Helper T cell (primary cell): ENCODE measurements around a stretch of chr5.

DNA sequence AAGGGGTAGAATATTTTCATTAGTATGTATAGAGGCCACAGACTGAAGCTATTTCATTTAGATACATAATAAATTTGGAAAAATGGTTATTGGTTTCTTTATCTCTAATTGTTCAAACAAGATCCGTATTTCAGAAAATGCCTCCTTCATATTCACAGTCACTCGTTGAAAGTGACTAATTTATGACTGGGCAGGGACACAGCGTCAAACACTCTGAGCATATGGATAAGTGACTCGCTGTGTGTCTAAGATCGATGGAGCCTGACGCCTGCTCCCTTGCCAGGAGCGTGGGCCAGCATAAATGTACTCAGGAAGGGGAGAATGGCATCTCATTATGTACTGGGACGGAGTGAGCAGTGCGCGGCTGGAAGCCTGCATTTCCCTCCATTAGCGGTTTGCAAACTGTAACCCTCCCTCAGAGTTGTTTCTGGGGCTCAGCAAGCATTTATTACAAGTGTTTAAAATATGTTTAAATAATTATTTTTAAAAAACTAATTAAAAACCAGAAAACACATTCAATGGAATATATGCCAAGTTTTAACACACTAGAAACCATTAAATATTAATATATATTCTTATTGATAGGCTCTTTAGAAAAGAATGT lies 79.8 kb upstream of the CAST start:
- PRO-cap, 2 experiments: no peak in any of the 2 experiments

- PRO-cap, 2 experiments: no peak in any of the 2 experiments
Measured at GRCh38 chr5:96660330-96660863, 1.8 kb upstream of the CAST start.

DNA sequence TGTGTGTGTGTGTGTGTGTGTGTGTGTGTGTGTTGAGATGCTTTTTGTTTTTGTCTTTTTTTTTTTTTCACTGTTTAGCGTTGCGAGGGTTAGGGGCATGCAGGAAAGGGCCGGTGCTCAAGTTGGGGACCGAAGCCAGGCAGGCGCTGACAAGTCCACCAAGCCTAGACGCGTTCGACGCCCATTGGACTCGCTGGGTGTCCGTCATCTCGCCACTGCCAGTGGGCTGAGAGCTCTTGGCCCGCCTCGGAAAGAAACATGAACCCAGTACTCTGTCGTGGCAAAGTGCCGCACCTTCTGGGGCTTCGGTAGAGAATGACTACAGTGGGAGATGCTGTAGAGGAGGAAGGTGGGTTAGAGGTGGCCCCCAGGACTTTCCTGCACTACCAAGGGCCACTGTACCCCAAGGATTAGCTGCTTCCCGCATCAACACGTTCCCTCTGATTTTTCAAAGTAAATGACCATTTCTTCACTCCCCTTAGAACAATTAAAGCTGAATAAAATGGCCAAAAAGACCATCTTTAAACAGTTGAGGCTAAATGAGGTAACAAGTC lies 561 bp upstream of the ERAP1 start:
- PRO-cap, 2 experiments: peak in 2 of 2 experiments; most common plus-strand start position 73 of the sequence (in 2); most common minus-strand start position 124 of the sequence (in 1)

DNA sequence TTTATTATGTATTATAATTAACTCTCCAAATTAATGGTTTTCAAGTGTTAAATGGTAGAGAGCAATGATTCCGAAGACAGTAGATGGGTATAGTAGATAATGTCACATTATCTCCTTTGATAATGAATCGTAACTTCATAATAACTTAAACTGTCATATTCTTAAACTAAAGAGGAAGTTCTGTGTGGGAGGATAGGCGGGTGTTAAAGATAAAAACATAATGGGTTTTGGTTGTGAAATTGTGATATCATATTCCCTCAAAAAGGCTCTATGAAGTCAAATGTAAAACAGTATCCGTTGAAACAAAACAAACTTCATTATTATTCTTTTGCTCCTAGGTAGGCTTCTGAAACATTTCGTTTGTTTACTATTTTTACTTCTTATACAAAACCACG lies 3.1 kb upstream of the LNPEP start:
- PRO-cap, 2 experiments: peak in 1 of 2 experiments; most common plus-strand start position 247 of the sequence (in 1); most common minus-strand start position 124 of the sequence (in 1)

GRCh38 chr5:96960879-96961517 lies 25.1 kb downstream of the LNPEP start:
- PRO-cap, 2 experiments: peak in 1 of 2 experiments; most common minus-strand start chr5:96961303 (in 1)

DNA sequence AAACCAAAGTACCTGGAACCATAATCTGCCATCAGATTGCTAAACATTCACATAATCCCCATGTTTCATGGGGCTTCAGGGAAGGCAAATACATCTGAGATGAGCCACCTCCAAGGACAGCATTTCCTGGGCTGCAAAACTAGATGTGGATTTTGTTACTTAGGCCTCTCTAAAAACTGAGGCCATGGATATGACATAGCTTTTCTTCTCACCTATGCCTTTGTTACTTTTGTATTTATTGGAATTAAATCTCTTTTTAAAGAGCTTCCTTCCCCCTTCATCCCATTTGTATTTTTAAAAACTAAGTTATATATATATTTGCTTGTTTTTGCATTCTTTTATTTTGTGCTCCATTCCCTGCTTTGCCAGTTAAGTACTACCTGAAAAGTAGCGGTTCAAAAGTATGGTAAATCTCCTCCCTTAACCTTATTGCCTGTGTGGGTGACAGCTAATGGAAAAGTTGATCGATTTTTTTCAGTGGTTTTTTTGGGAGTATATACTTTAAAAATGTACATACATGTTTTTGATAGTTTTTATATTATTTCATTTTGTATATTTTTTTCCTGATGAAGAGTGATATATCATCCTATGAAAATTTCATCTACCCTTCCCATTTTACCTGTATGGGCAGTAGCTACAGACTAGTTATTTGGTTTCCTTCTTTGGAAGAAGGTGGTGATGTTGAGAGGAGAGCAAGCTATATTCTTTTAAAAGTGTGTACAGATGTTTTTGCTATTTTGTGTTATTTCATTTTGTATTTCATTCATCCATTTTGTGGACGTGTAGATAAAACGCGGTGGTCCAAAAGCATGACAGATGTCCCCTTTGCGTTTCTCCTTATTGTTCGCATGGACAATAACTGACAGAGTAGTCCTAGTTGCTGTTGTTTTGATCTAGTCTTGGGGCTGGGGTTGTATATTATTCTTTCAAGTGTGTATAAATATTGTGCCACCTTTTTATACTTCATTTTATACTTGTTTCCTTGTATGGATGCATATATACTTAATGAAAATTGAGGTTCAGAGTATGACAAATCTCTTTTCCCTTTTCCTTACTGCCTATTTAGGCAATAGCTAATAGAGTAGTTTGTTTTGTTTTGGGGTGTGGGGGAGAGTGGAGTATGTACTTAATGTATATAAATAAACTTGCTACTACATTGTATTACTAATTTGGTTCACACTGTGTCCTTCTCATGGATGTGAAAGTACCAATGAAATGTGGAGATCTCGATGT lies 96.5 kb downstream of the LNPEP start:
- PRO-cap, 2 experiments: no peak in any of the 2 experiments

GRCh38 chr5:98298273-98298558 lies 475.2 kb upstream of the RGMB start:
- PRO-cap, 2 experiments: no peak in any of the 2 experiments

DNA sequence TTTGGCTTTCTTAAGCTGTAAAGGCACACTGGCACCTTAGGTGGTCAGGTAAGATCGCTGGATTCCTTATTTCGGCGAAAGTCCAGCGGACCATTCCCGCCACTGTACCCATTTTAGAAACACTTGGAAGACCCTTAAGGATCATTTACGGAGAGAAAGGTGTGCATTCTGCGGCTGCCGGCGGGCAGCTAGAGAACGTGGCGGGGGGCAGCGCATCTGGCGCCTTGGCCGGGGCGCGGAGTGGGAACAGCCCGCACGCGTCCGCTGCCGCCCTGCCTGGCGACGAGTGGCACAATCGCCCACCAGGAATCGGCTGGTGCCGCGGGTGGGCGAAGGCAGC lies 4.8 kb upstream of the RGMB start:
- PRO-cap, 2 experiments: no peak in any of the 2 experiments

DNA sequence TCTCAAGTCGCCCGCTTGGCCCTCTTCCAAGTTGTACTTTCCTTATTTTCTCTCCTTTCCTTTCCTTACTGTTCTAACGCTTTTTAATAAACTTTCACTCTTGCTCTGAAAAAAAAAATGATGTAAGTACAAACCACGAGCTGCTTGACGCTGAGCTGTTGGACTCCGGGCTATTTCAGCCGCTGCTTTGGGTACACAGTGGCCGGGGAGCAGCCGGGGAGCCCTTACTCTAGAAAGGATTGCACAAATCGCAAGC lies 2.8 kb upstream of the RGMB start:
- PRO-cap, 2 experiments: no peak in any of the 2 experiments

- PRO-cap, 2 experiments: no peak in any of the 2 experiments
Measured at GRCh38 chr5:98787241-98787741, 13.8 kb downstream of the RGMB start.

DNA sequence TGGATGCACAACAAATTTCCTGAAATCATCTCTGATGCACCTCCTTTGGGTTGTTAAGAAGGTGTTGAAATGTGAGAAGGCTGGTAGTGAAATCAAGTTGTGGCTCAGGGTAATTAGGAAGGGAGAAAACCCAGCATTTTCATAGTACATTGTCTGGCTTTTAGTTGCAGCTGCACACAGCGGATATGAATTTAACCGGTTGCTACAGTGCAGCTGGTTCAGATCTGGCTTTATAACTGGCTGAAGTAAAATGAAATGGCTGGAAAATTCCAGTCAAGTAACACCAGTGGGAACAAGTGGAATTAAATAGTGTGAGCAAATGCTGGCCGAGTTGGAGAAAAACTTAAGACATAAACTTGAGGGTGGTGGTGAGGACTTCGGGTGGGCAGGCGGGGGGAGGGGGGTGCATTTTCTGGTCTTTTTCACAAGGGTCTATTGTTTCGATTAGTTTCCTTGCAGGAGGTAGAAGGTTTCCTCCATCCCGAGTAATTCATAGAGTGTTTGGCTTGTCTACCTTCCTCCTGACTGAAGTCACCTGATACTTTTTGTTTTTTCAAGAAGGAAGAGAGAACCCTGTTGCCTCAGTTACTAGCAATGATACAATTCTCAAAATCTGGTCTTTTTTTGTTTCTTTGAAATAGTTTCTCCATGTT lies 17.8 kb downstream of the RGMB start:
- PRO-cap, 2 experiments: no peak in any of the 2 experiments

DNA sequence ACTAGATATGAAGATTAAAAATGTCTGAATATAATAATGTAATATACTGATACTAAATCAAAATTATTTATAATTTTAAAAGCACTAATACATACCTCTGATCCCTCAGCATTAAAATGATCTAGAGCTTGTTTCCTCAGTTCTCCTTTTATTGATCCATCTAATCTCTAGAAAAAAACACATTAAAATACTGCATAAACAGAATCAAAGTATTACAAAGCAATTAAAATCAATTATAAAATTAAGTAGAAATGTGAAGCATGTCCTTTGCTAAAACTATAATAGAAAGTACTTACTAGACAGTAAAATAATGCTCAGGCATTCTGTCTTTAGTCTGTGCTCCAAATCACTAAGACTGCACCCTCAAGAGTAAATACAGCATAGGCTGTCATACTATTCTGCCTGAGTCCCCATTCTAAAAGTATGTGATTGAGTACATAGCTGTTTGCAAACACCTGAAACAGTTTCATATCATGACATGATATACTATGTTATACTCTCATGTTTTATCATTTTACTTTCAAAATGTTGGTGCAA lies 43.3 kb downstream of the CHD1 start:
- PRO-cap, 2 experiments: no peak in any of the 2 experiments

- PRO-cap, 2 experiments: no peak in any of the 2 experiments
Measured at GRCh38 chr5:98888843-98889683, 39.7 kb downstream of the CHD1 start.

DNA sequence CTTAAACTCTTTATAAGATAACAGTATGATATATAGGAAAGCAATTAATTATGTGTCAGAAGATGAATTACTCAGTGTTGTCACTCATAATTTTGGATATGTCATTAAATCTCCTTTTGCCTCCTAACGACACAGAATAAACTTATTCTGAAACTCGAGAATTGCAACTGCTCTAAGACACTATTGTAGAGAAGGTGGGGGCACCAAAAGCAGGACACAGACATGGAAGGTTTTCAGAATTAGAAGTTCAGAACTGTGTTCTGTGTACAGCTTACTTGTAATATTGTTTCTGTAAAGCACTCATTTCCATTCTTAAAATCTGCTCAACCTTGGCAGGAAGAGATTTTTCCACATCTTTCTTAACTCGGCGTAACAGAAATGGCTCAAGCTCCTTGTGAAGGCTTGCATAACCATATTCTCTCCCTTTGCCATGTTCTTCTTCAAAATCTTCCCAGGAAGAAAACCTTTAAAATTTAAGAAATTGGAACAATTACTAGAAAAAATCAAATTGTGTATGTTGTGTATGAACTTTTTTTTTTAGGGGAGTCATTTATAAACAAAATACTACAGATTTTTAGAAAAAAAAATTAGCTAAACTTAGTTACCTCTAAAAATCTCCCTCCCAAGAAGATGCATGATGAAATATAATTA lies 36.4 kb downstream of the CHD1 start:
- PRO-cap, 2 experiments: no peak in any of the 2 experiments

- PRO-cap, 2 experiments: no peak in any of the 2 experiments
Measured at GRCh38 chr5:98900313-98901627, 28.0 kb downstream of the CHD1 start.

- PRO-cap, 2 experiments: no peak in any of the 2 experiments
Measured at GRCh38 chr5:99020862-99021107, 92.0 kb upstream of the CHD1 start.

DNA sequence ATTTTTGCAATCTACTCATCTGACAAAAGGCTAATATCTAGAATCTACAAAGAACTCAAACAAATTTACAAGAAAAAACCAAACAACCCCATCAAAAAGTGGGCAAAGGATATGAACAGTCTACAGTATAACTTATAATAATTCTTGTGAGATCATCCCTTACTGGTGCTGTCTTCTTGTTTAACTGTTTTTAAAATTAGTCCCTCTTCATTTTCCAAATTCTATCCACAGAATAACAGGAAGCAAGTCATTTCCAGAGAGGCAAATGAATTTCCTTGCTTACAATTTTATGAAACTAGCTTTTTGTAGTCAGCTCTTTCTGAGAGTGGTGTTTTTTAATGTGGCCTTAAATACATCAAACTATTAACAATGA lies 40.6 kb downstream of the FAM174A start:
- PRO-cap, 2 experiments: no peak in any of the 2 experiments

GRCh38 chr5:100647764-100648330 lies 112.7 kb downstream of the FAM174A start:
- PRO-cap, 2 experiments: no peak in any of the 2 experiments

GRCh38 chr5:100846631-100847099 lies 56.4 kb downstream of the ST8SIA4 start:
- PRO-cap, 2 experiments: no peak in any of the 2 experiments

GRCh38 chr5:100900760-100901453 lies 2.2 kb downstream of the ST8SIA4 start:
- PRO-cap, 2 experiments: peak in 2 of 2 experiments; most common plus-strand start chr5:100901012 (in 1); most common minus-strand start chr5:100900878 (in 2)